Camera-type eye (tissue), 1 donor: Measurements from ENCODE around the genes NACAD and IGFBP1.

DNA sequence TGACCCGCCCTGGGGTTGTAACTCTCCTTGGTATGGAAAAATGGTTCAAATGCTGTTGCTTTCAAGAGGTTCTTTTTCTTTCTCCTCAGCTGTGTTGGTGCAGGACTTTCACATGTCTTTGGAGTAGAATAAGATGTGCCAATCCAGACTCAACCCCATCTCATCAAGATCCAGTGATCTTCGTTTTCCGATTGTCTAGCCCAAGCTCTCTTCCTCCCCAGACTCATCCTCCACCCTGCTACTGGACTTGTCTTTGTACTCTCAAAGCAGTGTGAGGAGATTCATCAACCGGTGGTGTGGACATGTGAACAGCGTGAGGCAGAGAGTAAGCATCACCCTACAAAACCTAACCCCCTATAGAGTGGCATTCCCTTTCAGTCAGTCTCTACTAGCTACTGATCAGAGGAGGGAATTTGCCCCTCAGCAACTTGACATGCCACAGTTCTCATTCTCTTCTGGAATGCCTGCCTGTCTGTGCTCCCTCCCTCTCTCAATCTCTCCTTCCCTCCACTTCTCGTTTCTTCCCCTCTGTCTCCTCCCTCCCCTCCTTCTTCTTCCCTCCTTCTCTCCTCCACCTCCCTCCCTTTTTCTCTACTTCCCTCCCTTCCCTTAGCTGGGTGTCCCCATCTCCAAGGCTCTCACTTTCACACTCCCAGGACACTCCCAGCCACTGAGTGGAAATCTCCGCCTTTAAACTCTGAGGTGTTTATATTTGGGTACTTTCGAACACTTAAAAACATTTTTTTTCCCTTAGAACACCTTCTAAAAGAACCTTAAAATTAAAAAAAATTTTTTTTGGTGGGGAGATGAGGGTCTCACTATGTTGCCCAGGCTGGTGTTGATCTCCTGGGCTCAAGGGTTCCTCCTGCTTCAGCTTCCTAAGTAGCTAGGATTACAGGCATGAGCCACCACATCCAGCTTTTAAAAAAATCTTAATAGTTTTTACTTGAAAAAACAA, 24.6 kb downstream of the H2AZ2 start:
- RAMPAGE, long total RNA = no peak

GRCh38 chr7:44867134-44867793, 18.1 kb downstream of the PURB start:
- RAMPAGE, long total RNA = no peak

GRCh38 chr7:44967067-44967255, 11.9 kb downstream of the MYO1G start:
- RAMPAGE, long total RNA = no peak

DNA sequence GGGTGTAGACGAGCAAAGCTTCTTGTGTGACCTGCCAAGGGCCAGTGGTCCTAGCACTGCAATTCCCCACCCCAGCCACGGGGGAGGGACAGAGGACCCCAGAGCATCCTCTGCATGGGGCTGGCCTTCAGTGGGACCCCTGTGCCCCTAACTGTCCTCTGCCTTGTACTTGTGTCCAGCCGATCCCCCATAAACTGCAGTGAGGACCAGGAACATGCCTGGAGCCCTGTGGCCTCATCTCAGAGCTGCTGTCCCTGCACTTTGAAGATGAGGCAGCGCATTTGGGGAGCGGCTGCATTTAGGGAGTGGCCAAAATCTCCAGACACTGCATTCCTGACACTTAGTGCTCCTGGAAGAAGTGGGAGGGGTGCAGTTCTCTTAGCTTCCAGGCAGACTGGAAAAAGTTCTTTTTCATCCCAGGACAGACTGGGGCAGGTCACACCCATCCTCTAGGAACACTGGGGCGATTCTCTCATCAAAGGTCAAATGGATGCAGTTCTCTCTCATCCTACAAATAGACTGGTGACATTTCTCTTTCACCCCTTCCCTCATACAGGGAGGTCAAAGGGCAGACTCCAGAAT, 849 bp upstream of the MYO1G start:
- RAMPAGE, long total RNA = no peak

DNA sequence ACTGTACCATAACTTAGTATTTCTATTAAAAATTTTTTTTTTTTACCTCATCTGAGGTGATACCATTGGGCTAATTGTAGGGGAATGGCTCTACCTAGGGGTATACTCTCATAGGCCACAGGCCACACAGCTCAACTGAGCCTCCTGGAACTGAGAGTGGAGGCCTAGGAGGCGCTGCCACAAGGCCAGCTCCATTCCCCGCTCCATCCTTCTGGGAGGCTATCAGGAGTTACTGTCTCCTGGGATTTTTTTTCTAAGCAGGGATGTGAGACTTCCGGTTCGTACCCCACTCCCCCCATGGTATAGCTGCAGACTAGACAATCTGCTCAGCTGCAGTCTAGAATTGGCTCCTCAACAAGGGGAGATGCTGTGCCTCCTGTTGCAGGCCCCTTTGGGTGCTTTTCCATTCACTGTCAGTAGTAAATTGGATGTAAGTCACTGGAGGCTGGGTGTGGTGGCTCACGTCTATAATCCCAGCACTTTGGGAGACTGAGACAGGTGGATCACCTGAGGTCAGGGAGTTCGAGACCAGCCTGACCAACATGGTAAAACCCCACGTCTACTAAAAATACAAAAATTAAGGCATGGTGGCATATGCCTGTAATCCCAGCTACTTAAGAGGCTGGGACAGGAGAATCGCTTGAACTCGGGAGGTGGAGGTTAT, 2.8 kb upstream of the MYO1G start:
- RAMPAGE, long total RNA = no peak

GRCh38 chr7:45088457-45089919, at the start of gene NACAD:
NACAD (minus strand) TSS chr7:45088969.
- RAMPAGE, long total RNA = no peak

DNA sequence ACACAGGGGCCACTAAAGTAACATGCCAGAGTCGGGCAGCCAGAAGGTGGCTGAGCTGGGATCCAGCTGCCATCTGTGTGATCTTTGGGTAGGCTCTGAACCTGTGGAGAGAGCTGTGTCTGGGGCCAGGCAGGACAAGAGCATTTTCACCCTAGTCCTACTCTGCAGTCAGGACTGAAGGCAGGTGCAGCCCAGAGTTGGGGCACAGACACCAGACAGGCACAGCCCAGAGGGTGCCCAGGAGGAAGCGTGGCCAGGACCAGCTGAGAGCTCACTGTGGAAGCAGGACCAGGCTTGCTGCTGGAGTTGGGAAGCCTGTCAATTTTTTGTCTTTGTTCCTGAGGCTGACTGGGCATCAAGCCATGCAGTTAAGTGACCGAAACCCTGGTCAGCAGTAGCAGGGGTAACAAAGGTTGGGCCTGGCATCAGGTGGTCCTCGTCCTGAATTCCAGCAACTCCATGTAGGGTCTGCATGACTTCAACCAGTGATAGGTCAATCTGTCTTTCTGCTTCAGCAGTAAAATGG, 113.6 kb downstream of the ADCY1 start:
- RAMPAGE, long total RNA = no peak

GRCh38 chr7:45880636-45881007, 7.7 kb upstream of the IGFBP1 start:
- RAMPAGE, long total RNA = no peak

DNA sequence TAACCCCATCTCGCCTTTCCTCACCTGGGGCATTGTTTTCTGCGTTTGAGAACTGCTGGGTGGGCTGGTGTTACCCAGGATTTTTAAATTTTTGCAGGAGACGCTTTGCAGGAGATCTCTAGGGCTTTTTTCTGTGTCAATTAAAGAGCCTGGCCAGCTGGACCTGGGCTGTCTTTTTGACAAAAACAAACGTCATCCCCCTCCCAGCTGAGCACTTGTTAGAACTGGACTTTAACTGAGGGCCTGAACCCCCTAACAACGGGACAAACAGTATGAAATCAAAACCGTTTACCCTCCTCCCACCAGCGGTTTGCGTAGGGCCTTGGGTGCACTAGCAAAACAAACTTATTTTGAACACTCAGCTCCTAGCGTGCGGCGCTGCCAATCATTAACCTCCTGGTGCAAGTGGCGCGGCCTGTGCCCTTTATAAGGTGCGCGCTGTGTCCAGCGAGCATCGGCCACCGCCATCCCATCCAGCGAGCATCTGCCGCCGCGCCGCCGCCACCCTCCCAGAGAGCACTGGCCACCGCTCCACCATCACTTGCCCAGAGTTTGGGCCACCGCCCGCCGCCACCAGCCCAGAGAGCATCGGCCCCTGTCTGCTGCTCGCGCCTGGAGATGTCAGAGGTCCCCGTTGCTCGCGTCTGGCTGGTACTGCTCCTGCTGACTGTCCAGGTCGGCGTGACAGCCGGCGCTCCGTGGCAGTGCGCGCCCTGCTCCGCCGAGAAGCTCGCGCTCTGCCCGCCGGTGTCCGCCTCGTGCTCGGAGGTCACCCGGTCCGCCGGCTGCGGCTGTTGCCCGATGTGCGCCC, at the start of gene IGFBP1:
IGFBP1 (plus strand) TSS at position 454 of the 811 bp plus-strand sequence.
- RAMPAGE, long total RNA = no peak

DNA sequence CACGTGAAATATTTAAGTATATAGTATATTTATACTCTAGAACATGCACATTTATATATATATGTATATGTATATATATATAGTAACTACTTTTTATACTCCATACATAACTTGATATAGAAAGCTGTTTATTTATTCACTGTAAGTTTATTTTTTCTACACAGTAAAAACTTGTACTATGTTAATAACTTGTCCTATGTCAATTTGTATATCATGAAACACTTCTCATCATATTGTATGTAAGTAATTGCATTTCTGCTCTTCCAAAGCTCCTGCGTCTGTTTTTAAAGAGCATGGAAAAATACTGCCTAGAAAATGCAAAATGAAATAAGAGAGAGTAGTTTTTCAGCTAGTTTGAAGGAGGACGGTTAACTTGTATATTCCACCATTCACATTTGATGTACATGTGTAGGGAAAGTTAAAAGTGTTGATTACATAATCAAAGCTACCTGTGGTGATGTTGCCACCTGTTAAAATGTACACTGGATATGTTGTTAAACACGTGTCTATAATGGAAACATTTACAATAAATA, 4.9 kb downstream of the IGFBP1 start:
- RAMPAGE, long total RNA = no peak

DNA sequence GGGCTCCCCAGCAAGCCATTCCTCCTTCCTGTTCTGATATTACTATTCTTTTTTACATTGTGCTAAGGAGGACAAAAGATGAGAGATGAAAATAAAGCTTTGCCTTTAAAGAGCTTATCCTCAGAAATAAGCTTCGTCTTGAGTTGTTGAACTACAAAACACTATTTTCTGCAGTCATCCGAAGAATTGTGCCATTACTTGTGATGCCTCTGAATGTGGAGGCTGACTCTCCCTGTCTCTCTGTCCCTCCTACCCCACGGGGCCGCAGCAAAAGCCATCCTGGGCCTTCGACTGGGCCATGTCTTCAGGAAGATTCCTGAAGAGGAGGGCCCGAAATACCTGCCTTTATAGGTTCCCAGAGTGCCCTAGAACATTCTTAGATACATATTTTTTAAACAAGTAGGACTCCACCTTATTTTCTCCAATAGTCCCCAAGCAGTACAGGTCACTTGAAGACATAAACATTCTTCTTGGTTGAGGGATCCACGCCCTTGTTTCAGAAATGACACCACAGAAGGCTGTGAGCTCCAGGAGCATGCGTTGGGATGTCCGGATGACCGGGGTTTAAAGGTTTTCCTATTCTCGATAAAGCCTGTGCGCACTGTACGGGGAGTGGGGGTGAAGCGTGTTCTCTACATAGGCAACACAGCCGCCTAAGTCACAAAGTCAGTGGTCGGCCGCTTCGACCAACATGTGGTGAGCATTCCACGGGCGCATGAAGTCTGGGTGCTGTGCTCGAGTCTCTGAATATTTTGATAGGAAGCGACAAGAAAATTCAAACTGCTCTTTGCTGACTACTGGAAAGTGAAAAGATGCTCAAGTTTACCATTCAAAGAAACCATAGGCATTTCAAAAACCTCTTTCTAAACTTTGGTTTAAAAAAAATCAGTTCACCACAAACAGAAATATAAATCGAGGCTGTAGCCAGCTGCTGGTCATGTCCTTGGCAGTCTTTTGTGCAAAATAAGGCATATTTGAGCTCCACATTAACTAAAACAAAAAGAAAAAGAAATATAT, 7.9 kb downstream of the IGFBP3 start:
- RAMPAGE, long total RNA = no peak

GRCh38 chr7:47147021-47147911, 434.6 kb downstream of the TNS3 start:
- RAMPAGE, long total RNA = no peak

DNA sequence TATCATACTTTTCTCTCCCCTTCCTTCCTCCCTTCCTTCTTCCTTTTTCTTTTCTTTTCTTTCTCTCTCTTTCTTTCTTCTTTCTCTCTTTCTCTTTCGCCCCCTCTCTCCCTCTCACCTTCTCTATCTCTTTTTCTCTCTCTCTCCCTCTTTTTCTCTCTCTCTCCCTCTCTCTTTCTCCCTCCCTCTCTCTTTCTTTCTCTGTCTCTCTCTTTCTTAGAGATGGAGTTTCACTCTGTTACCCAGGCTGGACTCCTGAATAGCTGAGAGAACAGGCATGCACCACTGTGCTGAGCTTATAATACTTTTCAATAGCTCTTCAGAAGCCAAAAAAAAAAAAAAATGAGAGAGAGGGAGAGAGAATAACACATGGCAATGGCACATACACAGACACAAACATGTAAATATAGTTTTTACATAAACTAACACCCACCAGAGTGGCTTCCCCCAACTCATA, 322.1 kb downstream of the TNS3 start:
- RAMPAGE, long total RNA = no peak

DNA sequence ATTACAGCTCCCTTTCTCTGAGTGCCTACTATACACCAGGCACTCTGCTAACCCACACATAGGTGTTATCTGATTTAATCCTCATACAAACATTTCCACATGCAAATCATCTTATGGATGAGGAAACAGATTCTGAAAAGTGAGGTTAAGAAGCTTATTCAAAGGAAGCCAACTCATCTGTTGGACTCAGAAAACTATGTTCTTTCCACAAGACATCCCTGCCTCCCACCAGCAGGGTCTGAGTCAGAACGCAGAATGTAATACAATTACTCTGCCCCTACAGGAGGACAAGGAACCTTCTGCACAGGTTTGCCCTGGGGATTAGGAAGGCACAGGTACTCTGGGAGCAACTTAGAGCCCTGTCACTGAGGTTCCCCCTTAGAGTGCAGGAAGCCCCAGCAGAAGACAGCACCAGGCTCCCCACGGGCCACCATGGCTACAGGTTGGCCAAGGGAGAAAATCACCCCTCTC, 255.7 kb downstream of the TNS3 start:
- RAMPAGE, long total RNA = no peak

- RAMPAGE, long total RNA = no peak
These were observed 127.7 kb downstream of the TNS3 start for GRCh38 chr7:47454116-47454759.

- RAMPAGE, long total RNA = no peak
These were observed 106.7 kb downstream of the TNS3 start for GRCh38 chr7:47475090-47475669.

DNA sequence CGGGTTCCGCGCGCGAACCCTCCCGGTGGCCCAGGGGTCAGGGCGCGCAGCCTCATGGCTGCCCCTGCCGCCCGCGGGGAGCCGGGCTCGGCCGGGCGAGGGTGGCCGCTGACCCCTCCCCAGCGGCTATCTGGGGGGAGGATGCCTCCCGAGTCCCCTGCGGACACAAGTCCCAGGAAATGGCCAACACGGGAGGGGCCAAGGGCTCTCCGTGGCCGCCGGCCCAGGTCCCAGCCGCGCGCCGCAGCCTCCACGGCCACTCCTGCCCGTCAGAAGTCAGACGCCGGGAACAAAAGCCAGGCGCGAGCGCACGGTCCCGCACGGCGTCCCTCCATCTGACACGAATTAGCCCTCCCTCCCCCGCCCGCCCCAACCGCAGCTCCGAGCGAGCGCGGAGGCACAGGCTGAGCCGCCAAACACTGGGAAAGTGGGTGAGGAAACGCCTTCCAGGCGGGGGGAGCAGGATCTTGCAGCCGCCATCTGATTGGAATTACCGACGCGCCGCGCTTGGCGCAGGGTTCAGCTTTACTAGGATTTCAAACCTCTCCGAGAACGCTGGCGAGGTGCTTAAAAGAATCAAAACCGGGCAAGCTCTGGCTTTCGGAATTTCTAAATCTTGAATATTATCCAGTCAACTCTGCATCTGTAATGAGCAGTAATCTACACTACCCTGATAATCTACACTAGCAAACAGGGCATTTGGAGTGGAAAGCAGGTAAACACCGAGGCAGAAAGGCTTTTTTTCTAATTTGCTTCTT, 44.7 kb downstream of the TNS3 start:
- RAMPAGE, long total RNA = no peak

DNA sequence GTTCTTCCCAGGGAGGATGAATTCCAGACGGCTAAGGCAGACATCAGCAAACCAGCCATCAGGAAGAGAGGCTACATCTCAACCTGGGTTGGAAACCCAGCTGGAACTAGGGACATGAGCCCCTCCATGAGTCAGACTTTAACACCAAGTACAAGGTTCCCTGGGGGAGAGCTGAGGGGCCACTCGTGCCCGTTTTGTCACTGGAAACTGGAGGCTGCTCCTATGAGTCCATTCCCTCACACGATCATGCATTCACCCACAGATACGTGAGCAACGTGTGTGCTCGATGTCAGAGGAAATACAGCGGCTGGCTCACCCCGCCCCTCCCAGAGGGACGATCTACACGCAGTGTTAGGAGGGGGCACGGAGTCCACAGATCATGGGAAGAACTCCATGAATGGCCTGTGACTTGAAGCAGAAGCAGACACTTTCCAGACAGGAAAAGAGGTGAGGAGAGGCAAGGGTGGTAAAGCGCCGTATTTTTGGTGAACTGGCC, 41.6 kb downstream of the TNS3 start:
- RAMPAGE, long total RNA = no peak

GRCh38 chr7:47647189-47647811, 65.4 kb upstream of the TNS3 start:
- RAMPAGE, long total RNA = no peak

DNA sequence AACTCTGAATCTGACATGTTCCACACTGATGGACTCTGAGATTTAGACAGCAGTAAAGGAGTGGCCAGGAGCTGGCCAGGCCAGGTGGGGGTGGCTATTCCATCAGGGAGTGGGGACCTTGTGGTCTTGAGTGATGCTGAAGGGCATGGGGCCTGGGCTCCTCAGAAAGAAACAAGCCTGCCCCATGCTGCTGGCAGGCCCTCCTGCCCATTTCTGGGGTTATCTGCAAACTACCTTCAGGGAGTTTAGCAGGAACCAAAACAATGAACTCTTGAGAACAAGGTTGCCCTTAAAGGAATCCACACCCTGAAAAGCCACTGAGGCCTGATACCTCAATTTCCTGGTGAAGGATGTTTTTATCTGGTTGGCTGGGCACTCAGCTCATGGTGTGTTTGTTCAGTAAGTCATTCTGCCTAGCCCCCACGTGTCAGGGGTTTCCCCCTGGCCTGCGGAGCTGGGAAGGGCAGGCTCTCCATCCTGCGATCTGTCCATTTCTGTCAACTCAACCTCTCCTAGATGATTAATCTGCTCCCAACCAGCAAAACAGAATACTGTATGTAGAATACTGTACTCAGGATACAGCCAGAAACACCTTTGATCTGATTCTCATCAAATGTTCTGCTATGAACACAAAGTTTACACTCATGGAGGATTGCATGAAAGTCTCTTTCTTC, 143.4 kb upstream of the TNS3 start:
- RAMPAGE, long total RNA = no peak